Uterus (tissue), 7 donors: Measurements from ENCODE around the genes VTCN1, HSD3B2, NOTCH2 and FAM72B.

DNA sequence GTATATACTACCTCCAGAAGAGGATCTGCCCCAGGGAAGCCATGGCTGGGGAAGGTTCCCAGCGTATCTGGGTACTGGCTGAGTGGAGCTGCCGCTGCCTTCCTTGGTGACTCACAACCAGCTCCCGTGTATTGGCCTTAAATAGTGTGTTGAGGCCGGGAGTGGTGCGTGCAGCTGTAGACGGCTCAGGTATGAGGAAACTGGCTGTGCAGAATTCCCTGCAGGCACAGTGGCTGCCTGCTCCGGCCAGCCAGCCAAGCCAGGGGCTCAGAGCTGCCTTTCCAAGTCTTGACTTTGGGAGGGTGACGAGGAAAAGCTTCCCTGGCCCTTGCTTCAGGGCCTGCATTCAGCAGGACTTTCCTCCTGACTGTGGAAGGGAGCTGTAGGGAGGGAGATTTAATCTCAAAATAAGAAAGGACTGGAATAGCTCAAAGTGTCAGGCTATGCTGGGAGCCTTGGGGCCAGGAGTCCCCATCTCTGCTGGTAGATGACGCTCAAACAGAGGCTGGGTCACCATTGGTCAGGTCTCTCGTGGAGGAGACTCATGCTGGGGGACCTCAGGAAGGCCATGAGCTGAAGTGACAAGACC, at the start of gene VTCN1:
TSS of gene VTCN1 (minus strand) at position 115 of the 589 bp plus-strand sequence.
- PRO-cap, 4 experiments: peak in 2 of 4 experiments; most common plus-strand start position 167 of the sequence (in 1); most common minus-strand start position 115 of the sequence (in 2)
- RAMPAGE, long total RNA, 2 experiments: no peak in any of the 2 experiments
- RRBS: 31% methylated on average over 4 of the region's 10 CpGs

DNA sequence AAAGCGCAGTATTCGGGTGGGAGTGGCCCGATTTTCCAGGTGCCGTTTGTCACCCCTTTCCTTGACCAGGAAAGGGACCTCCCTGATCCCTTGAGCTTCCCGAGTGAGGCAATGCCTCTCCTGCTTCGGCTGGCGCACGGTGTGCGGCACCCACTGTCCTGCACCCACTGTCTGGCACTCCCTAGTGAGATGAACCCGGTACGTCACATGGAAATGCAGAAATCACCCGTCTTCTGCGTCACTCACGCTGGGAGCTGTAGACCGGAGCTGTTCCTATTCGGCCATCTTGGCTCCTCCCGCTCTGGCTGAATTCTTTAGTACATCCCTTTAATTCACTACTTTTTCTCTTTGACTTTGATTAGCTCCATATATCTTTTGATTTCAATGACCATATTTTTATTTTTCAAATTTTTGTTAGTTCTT, 8.8 kb upstream of the MAN1A2 start:
- PRO-cap, 4 experiments: no peak in any of the 4 experiments
- RAMPAGE, long total RNA, 2 experiments: no peak in any of the 2 experiments
- RRBS: no CpG with 5 or more reads among the region's 17 CpGs

DNA sequence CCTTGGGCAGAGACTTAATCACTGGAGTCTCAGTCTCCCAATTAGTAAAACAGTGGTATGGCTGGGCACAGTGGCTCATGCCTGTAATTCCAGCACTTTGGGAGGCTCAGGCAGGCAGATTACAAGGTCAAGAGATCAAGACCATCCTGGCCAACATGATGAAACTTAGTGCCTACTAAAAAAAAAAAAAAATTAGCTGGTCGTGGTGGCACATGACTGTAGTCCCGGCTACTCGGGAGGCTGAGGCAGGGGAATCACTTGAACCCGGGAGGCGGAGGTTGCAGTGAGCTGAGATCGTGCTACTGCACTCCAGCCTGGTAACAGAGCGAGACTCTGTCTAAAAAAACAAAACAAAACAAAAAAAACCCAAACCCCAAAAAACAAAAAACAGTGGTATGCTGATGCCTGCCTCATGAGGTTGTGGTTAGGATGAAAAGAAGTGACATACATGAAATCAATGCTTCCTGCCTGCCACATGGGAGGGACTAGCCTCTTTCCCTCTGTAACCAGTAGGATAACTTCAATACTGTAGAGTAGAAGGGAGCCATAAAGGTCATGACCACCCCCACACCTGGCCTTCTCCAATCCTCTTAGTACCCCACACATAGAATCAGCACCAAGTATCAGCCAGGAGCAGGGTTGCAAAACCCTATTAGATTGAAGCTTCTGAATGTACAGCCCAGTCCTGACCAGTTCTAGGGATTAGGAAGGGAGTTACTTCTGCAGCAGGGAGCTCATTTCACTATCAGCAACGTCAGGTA, 55.1 kb downstream of the TENT5C start:
- PRO-cap, 4 experiments: no peak in any of the 4 experiments
- RAMPAGE, long total RNA, 2 experiments: no peak in any of the 2 experiments
- RRBS: no CpG with 5 or more reads among the region's 8 CpGs

- PRO-cap, 4 experiments: no peak in any of the 4 experiments
- RAMPAGE, long total RNA, 2 experiments: no peak in any of the 2 experiments
- RRBS: no CpG with 5 or more reads among the region's 5 CpGs
These were observed 72.7 kb downstream of the TENT5C start for GRCh38 chr1:117678442-117679137.

DNA sequence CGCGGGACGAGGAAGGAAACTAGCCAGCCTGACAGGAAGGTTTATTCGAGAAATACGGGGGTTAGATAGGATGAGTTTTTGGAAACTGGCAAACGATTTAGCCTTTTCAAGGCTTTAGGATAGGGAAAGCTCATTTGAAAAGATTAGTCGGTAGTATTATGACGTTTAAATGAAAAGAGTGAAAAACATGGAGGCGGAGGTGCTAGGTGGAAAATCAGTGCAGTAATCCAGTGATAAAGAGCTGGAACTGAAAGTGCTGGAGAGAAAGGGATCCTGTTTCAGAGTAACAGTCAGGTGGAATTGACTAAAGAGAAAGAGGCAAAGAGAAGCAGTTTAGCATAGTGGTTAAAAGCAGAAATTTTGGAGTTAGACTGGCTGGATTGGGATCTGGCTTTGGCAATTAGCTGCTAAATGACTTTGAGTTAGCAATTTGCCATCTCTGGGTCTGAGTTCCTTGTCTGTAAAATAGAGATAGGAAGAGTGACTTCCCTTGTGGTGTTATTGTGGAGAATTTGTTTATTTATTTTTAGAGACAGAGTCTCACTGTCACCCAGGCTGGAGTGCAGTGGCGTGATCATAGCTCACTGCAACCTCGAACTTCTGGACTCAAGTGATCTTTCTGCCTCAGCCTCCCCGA, 1.0 kb downstream of the WDR3 start:
- PRO-cap, 4 experiments: no peak in any of the 4 experiments
- RAMPAGE, long total RNA, 2 experiments: no peak in any of the 2 experiments
- RRBS: no CpG with 5 or more reads among the region's 12 CpGs

DNA sequence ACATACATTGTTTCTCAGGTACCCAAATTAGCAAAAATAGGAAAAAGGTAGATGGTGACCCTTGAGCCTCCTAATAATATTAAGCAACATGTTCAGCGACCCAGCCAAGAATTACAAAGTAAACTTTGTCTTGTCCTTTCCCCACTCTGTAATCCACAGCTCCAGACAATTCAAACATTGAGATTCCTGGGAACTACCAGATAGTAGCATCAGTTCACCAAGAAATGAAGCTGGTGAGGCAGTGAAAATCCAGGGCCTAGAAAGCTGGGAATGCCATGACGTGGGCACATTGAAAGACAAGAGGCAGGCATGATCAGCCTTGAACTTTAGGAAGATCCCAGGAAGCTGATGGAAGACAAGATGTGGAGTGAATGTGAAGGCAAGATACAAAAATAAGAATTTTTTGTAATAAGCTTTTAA, 11.8 kb downstream of the HAO2 start:
- PRO-cap, 4 experiments: no peak in any of the 4 experiments
- RAMPAGE, long total RNA, 2 experiments: no peak in any of the 2 experiments
- RRBS: no CpG with 5 or more reads among the region's 2 CpGs

DNA sequence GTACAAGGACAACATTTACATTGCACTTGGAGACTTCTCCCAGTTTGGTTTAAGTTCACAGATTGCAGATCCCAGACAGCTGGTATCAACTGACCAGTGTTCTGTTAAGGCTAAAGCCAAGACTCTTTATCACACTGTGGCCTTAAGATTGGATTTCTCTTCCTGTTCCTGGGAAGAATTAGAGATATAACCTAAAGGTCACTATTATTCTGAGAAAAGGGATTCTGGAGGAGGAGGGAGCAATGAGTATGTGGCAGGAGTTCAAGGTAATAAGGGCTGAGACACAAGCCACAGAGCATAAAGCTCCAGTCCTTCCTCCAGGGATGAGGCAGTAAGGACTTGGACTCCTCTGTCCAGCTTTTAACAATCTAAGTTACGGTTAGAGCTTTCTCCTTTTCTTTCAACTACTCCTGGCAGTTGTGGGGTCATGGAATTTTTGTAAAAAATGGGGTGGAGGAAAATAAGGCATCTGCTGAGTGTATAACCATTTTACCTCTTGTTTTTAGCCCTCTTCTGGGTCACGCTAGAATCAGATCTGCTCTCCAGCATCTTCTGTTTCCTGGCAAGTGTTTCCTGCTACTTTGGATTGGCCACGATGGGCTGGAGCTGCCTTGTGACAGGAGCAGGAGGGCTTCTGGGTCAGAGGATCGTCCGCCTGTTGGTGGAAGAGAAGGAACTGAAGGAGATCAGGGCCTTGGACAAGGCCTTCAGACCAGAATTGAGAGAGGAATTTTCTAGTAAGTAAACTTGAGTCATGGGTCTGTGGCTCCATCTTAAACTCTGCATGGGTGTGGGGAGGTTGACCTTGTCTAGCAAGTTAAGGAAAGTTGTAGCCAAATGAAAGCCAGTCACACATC, at the start of gene HSD3B2:
TSS of gene HSD3B2 (plus strand) at position 326 of the 857 bp plus-strand sequence.
- PRO-cap, 4 experiments: no peak in any of the 4 experiments
- RAMPAGE, long total RNA, 2 experiments: no peak in any of the 2 experiments
- RRBS: no CpG with 5 or more reads among the region's 5 CpGs

DNA sequence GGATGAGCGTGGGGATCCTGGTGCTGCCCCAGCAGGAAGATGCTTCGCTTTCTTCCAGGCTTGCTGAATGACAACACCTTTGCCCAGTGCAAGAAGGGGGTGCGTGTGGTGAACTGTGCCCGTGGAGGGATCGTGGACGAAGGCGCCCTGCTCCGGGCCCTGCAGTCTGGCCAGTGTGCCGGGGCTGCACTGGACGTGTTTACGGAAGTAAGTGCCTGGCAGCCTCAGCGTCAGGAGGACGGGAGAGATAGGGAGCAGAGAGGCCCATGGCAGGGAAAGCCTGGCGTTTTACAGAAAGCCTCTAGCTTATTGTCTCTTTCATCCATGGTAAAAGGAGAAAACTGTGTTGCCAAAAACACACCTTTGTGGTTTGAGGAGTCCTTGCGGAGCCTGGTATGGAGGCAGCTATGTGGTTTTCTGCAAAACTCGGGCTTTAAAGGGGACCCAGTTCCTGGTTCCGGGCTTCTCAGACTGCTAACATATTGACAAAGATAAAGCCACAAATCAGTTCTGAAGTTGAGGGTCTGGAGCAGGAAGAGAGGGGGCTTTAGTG, 23.6 kb downstream of the PHGDH start:
- PRO-cap, 4 experiments: no peak in any of the 4 experiments
- RAMPAGE, long total RNA, 2 experiments: no peak in any of the 2 experiments
- RRBS: no CpG with 5 or more reads among the region's 17 CpGs

GRCh38 chr1:119766305-119766960, 2.3 kb downstream of the HMGCS2 start:
- PRO-cap, 4 experiments: no peak in any of the 4 experiments
- RAMPAGE, long total RNA, 2 experiments: no peak in any of the 2 experiments
- RRBS: no CpG with 5 or more reads among the region's 8 CpGs

GRCh38 chr1:119782649-119783810, 14.3 kb upstream of the HMGCS2 start:
- PRO-cap, 4 experiments: no peak in any of the 4 experiments
- RAMPAGE, long total RNA, 2 experiments: no peak in any of the 2 experiments
- RRBS: no CpG with 5 or more reads among the region's 10 CpGs

DNA sequence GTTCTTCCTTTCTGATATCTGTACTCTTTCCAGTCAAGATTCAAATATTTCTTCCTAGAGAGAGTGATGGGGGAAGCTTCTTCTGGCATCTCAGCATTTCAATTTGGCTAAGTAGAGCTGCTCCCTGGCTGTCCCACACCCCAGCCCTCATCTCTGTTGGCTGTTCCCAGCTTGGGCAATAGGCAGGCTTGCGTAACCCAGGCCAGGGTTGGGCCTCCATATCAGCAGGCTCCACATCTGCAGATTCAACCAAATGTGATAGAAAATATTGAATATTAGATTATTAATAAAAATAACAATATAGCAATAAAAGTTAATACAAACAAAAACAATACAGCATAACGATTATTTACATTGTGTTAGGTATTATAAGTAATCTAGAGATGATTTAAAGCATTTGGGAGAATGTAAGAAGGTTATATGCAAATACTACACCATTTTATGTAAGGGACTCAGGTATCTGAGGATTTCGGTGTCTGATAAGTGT, 15.9 kb upstream of the HMGCS2 start:
- PRO-cap, 4 experiments: no peak in any of the 4 experiments
- RAMPAGE, long total RNA, 2 experiments: no peak in any of the 2 experiments
- RRBS: no CpG with 5 or more reads among the region's 3 CpGs

GRCh38 chr1:119829199-119829611, 17.9 kb upstream of the REG4 start:
- PRO-cap, 4 experiments: no peak in any of the 4 experiments
- RAMPAGE, long total RNA, 2 experiments: no peak in any of the 2 experiments
- RRBS: no CpG with 5 or more reads among the region's 1 CpG

DNA sequence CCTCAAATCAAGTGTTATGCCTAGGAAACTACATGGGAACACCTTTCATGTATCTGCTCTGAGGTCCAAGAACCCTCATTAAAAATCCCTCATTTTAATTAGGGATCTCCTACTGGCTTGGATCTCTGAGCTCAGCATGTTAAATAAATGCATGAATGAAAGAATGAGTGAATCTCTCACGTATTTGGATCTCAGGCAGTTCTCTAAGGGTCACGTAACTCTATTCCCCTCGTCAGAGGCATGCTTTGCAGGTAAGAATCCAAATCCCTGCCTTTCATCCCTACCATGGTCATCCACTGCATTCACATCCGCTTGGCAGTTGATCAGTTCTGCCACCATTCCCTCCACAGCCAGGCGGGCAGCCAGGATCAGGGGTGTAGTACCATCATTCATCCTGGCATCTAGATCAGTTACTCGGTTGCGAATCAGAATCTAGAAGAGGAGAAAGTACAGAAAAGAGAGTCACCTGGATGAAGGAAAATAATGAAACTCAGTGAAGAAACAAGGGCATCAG, 21.9 kb upstream of the ADAM30 start:
- PRO-cap, 4 experiments: no peak in any of the 4 experiments
- RAMPAGE, long total RNA, 2 experiments: start-site peak on the minus strand in 1 of 2 experiments, centred at position 358 of the sequence, 44 reads per replicate
- RRBS: no CpG with 5 or more reads among the region's 7 CpGs

DNA sequence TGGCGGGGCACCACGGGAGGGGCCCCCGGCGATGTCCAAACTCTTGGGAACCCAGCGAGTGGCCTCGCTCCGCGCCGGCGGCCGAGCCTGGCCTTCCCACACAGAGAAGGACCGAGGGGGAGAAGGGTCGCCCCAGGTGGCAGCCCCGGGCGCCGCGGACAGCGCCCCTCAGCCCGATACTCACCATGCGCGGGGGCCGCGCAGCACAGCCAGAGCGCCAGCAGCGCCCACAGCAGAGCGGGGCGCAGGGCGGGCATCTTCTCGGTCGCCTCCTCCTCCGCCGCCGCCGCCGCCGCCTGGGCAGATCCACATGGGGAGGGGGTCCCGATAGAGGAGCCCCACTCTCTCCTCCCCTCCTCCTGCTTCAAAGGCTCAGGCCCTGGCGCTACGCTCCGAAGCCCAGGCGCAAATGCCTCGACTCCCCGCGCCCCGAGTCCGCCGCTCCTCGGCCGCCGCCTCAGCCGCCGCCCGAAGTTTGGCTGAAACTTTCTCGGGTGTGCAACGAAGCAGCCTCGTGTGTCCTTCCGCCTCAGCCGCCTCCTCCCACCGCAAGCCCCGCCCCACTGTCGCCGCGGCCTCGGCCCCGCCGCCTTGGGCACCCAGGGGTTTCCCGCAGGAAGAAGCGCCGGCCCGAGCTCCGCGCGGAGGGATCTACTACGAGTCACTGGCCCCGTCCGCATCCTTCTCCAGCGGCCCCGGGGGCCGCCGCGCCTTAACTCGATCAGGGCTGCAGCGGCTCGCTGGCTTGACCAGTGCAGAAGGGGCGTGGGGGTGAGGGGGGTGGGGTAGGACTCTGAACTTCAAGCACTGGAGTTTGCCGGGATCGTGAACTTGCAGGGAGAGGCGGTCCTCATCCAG, at the start of gene NOTCH2:
TSS of gene NOTCH2 (minus strand) at position 513 of the 858 bp plus-strand sequence.
- PRO-cap, 4 experiments: peak in 3 of 4 experiments; most common minus-strand start position 514 of the sequence (in 2)
- RAMPAGE, long total RNA, 2 experiments: start-site peak on the minus strand in 1 of 2 experiments, centred at position 459 of the sequence, 33 reads per replicate
- RRBS: no CpG with 5 or more reads among the region's 88 CpGs

DNA sequence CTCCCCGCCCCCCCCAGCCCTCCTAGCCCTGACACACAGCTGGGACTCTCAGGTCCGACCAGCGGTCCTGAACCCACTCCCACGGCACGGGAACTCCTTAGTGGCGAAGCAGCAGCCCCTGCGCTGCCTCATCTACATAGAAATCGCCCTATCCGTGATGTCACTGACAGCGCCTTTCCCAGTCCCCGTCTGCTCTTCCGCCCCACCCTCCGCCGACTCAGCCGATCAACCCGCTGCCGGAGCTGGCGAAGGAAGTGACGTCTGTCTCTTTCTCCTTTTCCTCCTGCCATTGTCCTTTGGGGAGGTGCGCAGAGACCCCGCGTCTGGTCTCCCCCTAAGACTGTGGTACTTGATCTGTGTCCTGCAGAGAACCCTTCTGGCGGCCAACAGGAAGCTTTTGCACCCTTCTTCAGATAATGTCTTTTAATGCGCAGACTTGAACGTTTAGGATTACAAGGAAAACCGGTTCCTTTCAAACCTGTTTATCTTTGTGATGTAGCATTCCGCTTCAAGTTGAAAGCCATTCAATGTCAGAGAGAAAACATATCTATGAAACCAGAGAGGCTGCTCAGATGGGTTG, 38.4 kb upstream of the PPIAL4A start:
- PRO-cap, 4 experiments: peak in 2 of 4 experiments; most common plus-strand start position 275 of the sequence (in 1); most common minus-strand start position 191 of the sequence (in 1)
- RAMPAGE, long total RNA, 2 experiments: no peak in any of the 2 experiments
- RRBS: no CpG with 5 or more reads among the region's 27 CpGs

DNA sequence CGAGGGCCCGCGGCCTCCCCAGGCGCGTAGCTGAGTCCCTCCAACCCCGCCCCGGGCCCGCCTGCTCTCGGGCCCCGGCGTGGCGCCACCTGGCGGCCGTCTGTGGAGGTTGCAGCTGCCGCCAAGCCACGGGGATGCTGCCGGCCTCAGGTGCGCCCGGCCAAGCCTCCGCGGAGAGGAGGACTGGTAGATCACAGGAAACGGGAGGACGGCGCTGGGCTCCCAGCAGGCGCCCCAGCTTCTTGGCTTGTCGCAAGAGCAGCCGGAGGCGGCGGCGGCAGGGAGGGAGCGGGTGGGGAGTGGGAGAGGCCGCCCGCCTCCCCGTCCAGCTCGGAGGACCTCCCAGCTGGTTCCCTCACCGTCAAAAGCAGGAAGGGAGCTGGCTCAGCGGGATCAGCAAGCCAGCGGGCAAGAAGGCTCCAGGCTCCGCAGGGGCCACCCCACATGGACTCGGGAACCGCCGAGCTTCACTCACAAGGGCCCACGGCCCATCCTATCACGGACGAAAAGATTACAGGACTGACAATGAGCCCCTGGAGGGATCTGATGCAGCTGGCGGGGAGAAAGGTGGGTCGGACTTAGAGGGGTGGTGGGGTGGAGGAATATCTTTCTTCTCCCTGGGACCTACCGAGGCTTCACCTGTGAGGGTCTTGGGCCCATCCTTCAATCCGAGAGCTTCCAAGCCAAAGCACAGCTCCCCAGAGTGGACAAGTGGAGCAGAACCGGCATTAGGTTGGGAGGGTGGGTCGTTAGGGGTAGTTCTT, 86.4 kb downstream of the FAM72B start:
- PRO-cap, 4 experiments: peak in 3 of 4 experiments; most common plus-strand start position 124 of the sequence (in 1); most common minus-strand start position 76 of the sequence (in 3)
- RAMPAGE, long total RNA, 2 experiments: no peak in any of the 2 experiments
- RRBS: no CpG with 5 or more reads among the region's 51 CpGs

DNA sequence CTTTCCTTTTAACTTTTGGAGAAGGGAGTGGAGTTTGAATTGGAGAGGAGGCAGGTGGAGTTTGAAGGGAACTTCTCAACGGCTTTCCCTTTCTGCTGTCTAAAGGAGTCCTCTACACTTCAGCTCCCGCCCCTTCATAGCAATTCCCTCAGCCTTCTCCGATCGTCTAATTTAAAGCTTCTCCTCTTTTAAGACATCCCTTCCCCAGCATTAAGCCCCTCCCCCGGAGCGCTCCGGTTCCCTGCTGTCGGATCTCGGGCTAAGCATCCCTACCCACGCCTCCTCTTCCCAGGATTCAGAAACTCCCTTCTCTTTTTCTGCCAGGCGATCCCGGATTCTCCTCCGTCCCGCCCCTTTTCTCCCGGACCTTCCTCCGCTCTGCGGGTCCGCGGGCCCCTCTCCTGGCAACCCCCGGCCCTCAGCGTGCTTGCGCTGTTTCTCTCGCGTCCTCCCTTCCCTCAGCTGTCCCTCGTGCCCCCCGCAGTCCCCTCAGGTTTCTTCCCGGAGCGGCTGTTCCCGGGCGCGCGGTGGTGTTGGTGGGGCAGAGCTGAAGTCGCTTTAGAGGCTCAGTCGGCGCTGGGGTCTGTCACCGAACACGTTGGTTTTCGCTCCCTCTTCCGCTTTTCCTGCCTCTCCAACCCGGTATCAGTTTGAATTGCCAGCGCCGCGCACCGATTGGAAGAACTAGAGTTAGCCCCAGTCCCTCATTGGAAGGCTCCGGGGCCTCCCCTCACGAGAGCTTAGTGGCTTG, at the start of gene FAM72B:
TSS of gene FAM72B (minus strand) at position 633 of the 751 bp plus-strand sequence.
- PRO-cap, 4 experiments: no peak in any of the 4 experiments
- RAMPAGE, long total RNA, 2 experiments: no peak in any of the 2 experiments
- RRBS: no CpG with 5 or more reads among the region's 46 CpGs

GRCh38 chr1:121401695-121402269, 217.0 kb downstream of the SRGAP2C start:
- PRO-cap, 4 experiments: no peak in any of the 4 experiments
- RAMPAGE, long total RNA, 2 experiments: no peak in any of the 2 experiments
- RRBS: no CpG with 5 or more reads among the region's 17 CpGs

- PRO-cap, 4 experiments: peak in 4 of 4 experiments; most common plus-strand start chr1:144546974 (in 4); most common minus-strand start chr1:144546537 (in 3)
- RAMPAGE, long total RNA, 2 experiments: no peak in any of the 2 experiments
- RRBS: no CpG with 5 or more reads among the region's 40 CpGs
These were observed 46.2 kb upstream of the PPIAL4F start for GRCh38 chr1:144546133-144547221.

- PRO-cap, 4 experiments: peak in 2 of 4 experiments; most common plus-strand start chr1:145010124 (in 1)
- RAMPAGE, long total RNA, 2 experiments: no peak in any of the 2 experiments
- RRBS: no CpG with 5 or more reads among the region's 2 CpGs
These were observed 85.3 kb downstream of the SRGAP2B start for GRCh38 chr1:145009837-145010185.